Thyroid gland (tissue), 7 donors: ENCODE results near the gene NOTCH3.

GRCh38 chr19:14294876-14295408 lies 86.3 kb upstream of the ADGRE5 start:
- PRO-cap, 2 experiments = no peak in any of the 2 experiments
- RAMPAGE, long total RNA, 5 experiments = no peak in any of the 5 experiments

DNA sequence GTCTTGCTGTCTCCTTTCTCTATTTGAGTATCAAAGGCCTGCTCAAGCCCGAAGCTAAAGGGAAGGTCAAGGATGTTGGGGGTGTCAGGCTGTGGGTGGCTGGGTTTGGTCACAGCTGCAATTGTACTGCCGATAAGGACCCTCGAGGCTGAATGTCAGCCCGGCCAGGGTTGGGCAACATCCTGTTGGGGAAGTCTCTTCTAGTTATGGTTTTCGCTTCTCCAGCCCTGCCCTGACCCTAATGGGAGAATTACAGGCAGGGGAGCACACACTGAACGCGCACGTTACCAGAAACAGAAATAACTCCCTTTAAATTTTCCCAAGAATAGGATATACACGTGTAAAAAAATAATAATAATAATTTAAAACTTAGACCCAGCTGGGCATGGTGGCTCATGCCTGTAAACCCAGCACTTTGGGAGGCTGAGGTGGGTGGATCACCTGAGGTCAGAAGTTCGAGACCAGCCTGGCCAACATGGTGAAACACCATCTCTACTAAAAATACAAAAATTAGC lies 24.9 kb upstream of the ADGRE5 start:
- PRO-cap, 2 experiments = no peak in any of the 2 experiments
- RAMPAGE, long total RNA, 5 experiments = no peak in any of the 5 experiments

DNA sequence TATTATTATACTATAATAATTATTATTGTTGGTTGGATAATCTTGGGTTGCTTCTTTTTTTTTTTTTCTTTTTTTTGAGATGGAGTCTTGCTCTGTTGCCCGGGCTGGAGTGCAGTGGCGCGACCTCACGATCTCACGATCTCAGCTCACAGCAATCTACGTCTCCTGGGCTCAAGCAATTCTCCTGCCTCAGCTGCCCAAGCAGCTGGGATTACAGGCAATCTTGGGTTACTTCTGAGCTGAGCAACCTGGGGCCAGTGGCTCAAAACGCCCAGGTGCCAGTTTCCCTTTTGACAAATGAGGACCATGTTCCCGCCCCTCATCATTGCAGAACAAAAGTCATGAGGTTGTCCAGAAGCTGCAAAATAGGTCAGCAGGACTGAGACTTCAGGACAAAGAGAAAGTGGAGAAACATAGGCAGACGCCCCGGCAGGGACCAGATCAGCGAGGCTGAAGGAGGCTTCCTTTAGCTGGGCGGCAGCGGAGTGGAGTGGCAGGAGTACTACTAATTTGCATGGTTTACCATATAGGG lies 3.4 kb upstream of the ADGRE5 start:
- PRO-cap, 2 experiments = no peak in any of the 2 experiments
- RAMPAGE, long total RNA, 5 experiments = no peak in any of the 5 experiments

DNA sequence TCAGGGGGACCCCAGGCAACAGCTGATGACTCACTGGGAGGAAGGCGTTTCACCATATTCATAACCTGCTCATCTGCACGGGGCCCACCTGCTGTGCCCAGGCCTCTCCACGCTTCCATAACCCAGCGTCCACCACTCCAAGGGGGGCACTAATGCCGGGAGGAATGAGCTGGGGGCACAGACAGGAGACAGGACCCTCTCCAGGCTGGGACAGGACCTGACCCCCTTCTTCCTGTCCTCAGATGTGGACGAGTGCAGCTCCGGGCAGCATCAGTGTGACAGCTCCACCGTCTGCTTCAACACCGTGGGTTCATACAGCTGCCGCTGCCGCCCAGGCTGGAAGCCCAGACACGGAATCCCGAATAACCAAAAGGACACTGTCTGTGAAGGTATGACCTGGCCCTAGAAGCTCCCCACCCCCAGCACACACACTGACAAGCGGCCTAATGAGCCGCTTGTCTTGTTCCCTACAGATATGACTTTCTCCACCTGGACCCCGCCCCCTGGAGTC lies 16.2 kb downstream of the ADGRE5 start:
- PRO-cap, 2 experiments = no peak in any of the 2 experiments
- RAMPAGE, long total RNA, 5 experiments = no peak in any of the 5 experiments

DNA sequence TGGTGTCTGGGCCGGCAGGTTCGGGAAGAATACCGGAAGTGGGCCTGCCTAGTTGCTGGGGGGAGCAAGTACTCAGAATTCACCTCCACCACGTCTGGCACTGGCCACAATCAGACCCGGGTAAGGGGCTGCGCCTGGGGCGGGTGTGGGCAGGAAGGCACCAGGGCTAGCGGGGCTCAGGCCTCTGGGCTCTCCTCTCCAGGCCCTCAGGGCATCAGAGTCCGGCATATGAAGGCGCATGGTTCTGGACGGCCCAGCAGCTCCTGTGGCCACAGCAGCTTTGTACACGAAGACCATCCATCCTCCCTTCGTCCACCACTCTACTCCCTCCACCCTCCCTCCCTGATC lies 11.3 kb downstream of the DDX39A start:
- PRO-cap, 2 experiments = no peak in any of the 2 experiments
- RAMPAGE, long total RNA, 5 experiments = no peak in any of the 5 experiments

- PRO-cap, 2 experiments = no peak in any of the 2 experiments
- RAMPAGE, long total RNA, 5 experiments = no peak in any of the 5 experiments
Measured at GRCh38 chr19:14409009-14409618, 10.0 kb downstream of the DDX39A start.

GRCh38 chr19:14431838-14432358 lies 1.2 kb upstream of the PKN1 start:
- PRO-cap, 2 experiments = no peak in any of the 2 experiments
- RAMPAGE, long total RNA, 5 experiments = no peak in any of the 5 experiments

- PRO-cap, 2 experiments = no peak in any of the 2 experiments
- RAMPAGE, long total RNA, 5 experiments = no peak in any of the 5 experiments
Measured at GRCh38 chr19:14443313-14443643, 10.2 kb downstream of the PKN1 start.

GRCh38 chr19:14451557-14452026 lies 18.5 kb downstream of the PKN1 start:
- PRO-cap, 2 experiments = no peak in any of the 2 experiments
- RAMPAGE, long total RNA, 5 experiments = no peak in any of the 5 experiments

- PRO-cap, 2 experiments = no peak in any of the 2 experiments
- RAMPAGE, long total RNA, 5 experiments = no peak in any of the 5 experiments
Measured at GRCh38 chr19:14512572-14513542, 5.3 kb downstream of the DNAJB1 start.

DNA sequence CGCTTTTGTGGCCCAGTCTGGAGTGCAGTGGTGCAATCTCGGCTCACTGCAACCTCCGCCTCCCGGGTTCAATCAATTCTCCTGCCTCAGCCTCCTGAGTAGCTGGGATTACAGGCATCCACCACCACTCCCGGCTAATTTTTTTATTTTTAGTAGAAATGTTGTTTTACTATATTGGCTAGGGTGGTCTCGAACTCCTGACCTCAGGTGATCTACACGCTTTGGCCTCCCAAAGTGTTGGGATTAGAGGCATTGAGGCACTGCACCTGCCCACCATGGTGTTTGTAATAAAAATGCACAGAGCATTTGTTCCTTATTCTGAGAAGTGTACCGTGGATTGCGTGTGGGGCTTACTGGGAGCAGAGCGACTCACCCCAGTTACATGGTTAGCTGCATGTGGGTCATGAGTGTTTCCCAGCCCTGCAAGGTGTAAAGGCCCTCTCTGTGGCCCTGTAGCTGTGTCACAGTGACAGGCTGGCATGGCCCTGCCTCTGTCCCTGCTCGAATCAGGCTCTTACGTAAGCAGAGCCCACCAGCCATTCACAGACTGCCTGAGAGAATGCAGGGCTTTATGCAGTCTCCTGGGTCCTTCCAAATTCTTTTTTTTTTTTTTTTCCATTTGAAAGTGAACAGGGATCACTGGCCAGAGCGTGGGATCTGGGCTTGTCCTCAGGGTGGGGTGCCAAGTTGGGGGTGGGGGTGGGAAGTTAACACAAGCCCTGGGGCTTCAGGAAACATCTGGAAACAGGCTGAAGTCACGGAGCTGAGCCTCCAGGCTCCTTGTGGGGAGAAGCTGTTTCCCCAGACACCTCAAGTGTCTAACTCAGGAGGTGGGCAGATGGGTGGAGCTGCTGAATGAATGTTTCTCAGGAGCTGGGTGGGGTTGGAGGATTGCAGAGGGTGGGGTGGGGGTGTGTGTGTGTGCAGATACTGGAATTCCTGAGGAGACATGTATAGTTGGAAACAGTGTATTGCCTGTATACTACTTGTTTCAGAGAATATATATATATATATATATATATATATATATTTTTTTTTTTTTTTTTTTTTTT lies 13.3 kb downstream of the TECR start:
- PRO-cap, 2 experiments = peak in 1 of 2 experiments; most common plus-strand start position 741 of the sequence (in 1); most common minus-strand start position 465 of the sequence (in 1)
- RAMPAGE, long total RNA, 5 experiments = no peak in any of the 5 experiments

DNA sequence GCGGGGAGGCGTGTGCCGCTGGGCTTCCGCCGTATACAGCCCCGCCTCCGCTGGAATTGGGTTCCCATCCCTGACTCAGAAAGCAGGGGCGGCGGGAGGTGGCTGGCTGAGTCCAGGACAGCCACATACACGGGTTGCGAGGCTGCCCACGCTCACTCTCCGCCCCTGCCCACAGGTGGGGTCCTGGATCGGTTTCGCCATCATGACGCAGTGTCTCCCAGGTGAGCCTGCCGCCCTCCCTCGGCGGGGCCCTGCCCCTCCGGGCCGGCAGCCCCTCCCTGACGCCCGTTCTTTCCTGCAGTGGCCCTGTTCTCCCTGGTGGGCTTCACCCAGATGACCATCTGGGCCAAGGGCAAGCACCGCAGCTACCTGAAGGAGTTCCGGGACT lies 6.4 kb downstream of the NDUFB7 start:
- PRO-cap, 2 experiments = no peak in any of the 2 experiments
- RAMPAGE, long total RNA, 5 experiments = no peak in any of the 5 experiments

DNA sequence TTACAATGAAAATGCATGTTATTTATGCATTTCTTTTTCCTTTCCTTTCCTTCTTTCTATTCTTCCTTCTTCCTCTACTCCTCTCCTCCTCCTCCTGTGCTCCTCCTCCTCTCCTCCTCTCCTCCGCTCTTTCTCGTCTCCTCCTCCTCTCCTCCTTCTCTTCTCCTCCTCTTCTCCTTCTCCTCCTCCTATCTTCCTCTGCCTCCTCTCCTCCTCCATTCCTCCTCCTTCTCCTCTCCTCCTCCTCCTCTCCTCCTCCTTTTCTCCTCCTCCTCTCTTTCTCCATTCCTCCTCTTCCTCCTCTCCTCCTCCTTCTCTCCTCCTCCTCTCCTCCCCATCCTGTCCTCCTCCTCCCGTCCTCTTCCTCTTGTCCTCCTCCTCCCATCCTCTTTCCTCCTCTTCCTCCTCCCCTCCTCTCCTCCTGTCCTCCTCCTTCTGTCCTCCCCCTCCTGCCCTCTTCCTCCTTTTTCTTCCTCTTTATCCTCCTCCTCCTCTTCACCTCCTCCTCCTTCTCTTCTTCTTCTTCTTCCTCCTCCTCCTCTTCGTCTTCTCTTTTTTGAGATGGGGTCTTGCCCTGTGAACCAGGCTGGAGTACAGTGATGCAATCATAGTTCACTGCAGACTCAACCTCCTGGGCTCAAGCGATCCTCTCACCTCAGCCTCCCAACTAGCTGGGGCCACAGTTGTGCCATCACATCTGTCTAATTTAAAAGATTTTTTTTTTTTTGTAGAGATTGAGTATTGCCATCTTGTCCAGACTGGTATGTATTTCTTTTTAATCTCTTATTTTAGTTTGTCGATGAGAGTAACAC lies 14.6 kb downstream of the ADGRE2 start:
- PRO-cap, 2 experiments = no peak in any of the 2 experiments
- RAMPAGE, long total RNA, 5 experiments = no peak in any of the 5 experiments

DNA sequence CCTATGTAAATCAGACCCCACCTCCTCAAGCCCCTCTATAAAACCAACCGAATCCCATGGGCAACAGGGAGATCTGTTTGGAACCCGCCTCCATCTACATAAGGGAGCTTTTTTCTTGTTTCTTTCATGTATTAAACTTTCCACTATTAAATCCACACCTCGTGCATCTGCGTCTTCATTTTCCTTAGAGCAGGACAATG lies 2.6 kb upstream of the OR7A5 start:
- PRO-cap, 2 experiments = no peak in any of the 2 experiments
- RAMPAGE, long total RNA, 5 experiments = no peak in any of the 5 experiments

GRCh38 chr19:15200692-15201673 lies at the start of gene NOTCH3:
Gene NOTCH3 (minus strand): TSS chr19:15200995.
- PRO-cap, 2 experiments = peak in 2 of 2 experiments; most common plus-strand start chr19:15201128 (in 2); most common minus-strand start chr19:15200996 (in 2)
- RAMPAGE, long total RNA, 5 experiments = no peak in any of the 5 experiments

DNA sequence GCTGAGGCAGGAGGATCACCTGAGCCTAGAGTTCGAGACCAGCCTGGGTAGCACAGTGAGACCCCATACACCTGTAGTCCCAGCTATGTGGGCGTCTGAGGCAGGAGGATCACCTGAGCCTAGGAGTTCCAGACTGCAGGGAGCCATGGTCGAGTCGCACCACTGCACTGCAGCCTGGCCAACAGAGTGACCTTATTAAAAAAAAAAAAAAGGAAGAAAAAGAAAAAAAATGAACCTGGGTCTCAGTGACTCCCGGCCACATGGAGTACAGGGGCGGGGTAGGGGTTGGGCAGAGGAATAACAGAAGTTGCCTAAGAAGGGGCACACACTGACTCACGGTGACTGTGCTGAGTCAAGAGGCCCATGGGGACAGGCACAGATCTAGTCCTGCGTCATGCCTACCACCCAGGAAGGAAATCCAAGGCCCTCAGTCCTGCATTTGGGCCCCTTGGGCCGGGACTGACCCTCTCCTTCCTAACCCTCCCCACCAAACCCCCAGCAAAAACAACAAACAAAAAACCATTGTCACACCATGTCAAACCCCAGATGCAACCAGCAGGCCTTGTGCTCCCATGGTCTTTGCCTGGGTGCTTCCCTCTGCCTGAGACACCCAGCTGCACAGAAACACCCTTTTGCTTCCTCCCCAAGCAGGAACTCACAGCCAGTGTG lies 9.4 kb upstream of the NOTCH3 start:
- PRO-cap, 2 experiments = no peak in any of the 2 experiments
- RAMPAGE, long total RNA, 5 experiments = no peak in any of the 5 experiments

DNA sequence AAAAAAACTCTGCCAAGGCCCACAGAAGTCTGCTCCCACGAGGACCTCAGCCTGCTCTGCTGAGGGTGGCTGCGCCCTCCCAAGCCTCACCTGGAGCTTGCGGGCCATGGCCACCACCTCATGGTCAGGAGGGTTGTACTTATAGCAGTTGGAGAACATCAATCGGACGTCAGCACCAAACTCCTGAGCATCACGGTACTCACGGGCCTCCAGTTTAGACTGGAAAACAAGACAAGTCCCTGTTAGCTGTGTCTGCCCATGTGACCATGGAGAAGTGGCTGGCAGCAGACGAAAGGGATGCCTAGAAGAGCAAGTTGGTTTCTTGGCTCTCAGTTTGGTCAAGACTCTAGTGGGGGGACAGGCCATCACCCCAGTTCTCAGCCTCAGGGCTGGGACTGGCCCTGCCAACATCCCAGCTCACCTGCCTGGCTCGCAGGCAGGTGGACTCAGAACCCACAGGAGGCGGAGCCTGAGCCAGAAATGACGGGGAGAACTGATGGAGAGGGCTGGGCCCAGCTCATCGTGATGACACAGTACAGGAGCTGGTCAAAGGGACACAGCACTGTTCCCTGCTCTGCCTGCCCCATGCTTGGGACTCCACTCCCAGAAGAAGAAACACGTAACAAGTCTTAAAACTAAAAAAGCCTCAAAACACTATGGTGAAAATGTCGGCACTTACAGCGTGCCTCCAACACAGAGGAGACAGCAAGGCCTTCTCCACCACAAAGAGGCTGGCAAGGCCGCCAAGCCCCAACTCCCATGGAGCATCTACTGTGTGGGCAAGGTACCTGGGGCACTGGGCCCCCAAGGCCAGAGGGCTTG lies 31.3 kb upstream of the EPHX3 start:
- PRO-cap, 2 experiments = peak in 1 of 2 experiments; most common plus-strand start position 525 of the sequence (in 1)
- RAMPAGE, long total RNA, 5 experiments = no peak in any of the 5 experiments

GRCh38 chr19:15281300-15281858 lies 49.1 kb upstream of the EPHX3 start:
- PRO-cap, 2 experiments = no peak in any of the 2 experiments
- RAMPAGE, long total RNA, 5 experiments = no peak in any of the 5 experiments

DNA sequence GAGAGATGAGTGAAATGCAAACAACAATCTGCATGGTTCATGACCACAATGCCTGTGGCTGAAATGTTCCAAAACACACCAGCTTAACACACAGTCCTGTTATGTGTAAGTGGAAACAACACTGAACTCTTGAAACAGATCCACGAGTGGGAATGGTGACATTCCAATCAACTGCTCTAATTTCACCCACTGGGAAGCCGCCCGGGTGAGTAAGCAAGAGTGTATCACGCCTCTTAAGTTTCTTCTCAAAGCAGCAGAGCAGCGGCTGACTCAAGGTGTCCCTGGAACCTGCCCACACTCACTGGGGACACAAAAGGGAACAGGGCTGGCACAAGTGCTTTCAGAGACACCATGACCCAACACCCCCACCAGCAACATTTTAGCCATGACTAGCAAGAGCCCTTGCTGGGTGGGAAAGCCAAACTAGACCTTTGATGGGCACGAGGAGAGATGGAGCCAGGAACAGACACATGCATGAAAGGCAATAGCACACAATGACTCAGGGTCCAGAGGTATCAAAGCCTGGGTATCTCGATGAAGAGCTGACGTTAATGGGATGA lies 48.7 kb downstream of the BRD4 start:
- PRO-cap, 2 experiments = peak in 1 of 2 experiments; most common plus-strand start position 343 of the sequence (in 1)
- RAMPAGE, long total RNA, 5 experiments = no peak in any of the 5 experiments

DNA sequence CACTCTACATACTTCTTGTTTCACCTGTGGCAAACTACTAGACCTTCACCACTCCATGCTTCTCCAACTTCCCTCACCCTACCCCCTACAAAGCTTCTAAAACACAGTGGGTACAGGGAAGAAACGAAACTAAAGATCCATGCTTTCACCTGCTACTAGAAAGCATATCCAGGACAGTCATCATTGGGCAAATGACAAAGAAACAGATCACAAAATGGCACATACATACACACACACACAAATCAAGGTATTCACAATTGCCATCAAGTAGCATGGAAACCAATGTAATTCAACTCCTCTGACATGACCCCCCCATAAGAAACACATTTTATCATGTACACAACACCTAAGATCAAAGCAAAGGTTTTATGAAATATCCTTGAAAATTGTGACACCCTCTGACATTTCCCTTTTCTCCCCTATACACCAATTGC lies 10.5 kb downstream of the BRD4 start:
- PRO-cap, 2 experiments = no peak in any of the 2 experiments
- RAMPAGE, long total RNA, 5 experiments = no peak in any of the 5 experiments